SEM (cell line): ENCODE measurements around a stretch of chr2.

DNA sequence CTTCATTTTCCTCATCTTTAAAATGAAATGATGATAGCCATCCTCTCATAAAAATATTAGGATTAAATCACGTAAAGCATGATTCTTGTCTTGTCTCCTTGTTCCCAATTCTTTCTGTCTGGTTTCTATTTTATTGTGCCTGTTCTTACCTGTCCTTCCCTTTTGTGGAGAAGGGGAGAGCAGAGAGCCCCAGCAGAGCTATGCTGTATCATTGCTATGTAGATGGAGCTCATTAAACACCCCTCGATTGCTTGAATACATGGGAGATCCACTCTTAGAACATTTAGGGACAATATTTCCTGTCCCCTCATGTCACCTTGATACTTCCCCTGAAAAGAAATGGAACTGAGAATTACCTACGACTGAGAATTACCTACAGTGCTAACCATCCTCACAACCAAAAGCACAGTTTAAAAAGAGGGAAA is 9.5 kb downstream of the ANKRD44 start:
- PRO-cap: no peak

DNA sequence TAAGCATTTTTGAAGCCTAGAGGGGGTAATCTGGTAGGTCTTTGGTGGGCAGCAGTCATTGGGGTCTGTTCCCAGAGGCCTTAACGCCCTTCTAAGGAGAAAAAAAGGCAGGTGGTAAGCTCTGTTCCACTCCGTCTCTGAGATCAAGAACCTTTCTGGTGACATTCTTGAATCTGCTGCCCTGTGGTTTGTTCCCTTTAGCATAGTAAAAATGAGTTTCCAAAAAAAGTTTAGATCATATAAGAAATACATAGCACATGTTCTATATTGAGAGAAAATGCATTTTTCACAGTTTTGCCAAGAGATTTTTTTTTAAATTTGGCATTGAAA is 3.0 kb downstream of the PLCL1 start:
- PRO-cap: no peak

DNA sequence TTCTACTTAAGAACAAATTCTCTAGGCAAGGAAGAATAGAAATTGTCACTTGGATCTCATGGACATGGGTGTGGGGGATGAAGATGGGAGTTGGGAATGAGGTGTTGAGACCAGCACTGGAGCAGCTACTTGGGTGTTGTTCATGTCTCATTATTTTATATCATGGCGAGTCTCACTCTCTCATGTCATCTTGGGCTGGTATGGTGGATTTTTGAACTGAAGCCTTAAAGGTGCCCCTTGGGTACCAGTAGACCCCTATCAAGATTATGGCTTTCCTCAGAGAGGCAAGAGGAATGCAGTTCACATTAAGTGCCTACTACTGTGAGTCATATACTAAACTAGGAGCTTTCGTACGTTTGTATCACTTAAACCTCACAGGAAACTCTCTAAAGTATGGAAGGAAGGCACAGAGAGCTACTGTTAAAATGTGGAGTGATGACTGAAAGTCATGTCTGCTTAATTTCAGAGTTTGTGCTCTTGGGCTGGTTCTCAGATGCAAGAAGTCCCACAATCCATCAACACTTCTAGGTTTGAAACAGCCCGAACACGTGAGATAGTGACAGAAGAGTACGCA is 4.6 kb downstream of the PLCL1 start:
- PRO-cap: no peak

- PRO-cap: no peak
Observed at GRCh38 chr2:197837865-197838345, 33.5 kb downstream of the PLCL1 start.

- PRO-cap: no peak
Observed at GRCh38 chr2:197869412-197870032, 65.1 kb downstream of the PLCL1 start.

GRCh38 chr2:198103836-198104373 is 299.5 kb downstream of the PLCL1 start:
- PRO-cap: no peak

DNA sequence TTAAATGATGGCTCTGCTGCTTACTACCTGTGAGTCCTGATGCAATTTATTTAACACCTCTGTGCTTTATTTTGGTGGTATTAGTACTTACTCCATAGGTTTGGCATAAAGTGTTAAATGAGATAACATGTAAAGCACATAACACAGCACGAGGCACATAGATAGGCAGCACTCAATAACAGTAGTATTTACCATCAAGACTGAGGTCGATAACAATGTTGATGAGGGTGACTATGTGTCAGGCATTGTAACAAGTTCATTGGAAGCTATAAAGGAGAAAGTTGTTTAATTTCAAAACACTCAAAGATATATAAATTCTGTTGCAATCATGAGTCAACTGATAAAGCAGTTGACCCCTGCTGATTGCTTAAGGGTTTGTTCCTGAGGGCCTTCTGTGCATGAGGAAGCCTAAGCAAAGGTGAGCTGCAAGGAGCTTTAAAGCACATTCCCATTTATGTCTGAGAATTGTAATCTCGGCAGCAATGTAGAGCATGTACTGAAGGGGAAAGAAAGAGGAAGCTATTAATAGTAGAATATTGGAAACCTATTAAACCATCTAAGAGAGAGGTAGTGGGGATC is 760.5 kb downstream of the SATB2 start:
- PRO-cap: no peak

DNA sequence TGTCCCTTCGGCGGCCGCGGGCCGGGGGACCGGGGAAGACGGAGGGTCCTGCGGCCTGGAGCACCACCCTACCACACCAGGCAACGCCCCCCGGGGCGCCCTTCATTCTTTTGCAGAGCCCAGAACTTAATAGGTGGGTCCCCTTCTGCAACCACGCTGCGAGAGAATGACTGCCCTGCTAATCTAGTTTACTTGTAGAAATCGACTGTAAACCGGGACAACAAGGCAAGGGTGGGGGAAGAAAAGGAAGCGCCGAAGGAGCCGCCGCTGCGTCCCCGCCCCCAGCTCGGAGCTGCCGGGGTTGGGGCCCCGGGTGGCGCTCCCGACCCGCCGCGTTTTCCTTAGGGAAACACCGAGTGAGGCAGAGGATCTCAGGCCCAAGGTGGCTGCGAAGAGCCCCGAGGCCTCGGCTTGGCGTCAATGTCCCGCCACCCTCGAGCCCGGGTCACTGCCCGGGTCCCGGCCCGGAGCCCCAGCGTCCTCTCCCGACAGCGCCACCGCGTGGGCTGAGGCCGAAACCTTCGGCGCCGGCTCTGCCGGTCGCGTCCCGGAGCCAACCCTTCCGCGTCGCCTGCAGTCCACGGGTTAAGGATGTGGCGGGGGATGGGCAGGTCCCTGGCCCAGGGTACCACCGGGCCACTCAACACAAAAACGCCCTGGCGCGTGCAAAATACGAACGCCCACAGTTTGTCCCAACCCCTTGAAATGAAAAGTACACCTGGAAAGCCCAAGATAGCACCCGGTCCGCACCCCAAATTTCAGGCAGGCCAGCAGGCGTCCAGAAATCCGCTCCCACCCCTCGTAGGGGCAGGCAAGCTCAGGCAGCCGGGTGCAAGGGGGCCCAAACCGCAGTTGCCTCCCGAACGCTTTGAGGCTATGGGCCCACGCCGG is 5.6 kb upstream of the SATB2 start:
- PRO-cap: no peak

GRCh38 chr2:199467012-199467515 is 9.3 kb upstream of the SATB2 start:
- PRO-cap: no peak

GRCh38 chr2:199470291-199470669 is 12.5 kb upstream of the SATB2 start:
- PRO-cap: no peak

DNA sequence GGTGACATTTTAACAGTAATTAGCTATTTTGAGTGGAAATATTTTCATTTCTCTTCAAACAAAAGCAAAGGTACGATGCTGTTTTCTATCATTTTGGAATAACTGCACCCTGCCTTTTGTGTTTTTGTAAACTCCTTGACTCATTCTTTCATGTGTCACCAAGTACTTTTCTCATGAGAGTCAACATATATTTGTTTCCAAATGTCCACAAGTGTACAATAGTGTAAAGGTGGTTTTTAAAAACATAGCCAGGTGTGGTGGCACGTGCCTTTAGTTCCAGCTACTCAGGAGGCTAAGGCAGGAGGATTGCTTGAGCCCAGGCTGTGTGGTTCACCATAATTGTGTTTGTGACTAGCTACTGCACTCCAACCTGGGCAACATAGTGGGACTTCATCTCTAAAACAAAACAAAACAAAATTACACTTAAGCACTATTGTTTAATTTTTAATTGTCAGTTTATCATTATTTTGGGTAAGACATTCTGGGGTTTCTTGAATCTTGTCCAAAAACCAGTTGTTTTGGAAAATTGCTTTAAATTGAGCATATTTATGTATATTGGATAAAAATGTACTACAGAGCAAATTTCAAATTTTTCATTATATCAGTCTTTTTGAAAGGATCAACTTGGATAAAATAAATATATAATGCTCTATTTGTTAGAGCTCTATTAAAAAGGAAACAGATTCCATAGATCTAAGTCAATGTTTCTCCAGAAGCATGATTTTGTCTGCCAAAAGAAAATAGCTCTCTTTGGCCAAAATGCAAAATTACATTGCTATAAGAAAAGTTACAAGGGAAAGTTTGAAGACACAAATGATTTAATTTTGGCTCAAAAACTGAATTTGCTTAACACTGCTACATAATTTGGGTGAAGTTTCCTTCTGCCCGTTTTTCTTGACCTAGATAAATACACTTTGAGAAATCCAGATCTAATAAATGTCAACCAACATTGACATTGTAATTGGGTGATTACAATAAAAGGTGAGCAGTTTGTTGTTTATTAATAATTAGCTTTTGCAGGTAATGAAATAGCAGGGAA is 15.5 kb downstream of the C2orf69 start:
- PRO-cap: no peak

GRCh38 chr2:200199874-200200434 is 106.5 kb upstream of the SPATS2L start:
- PRO-cap: no peak

DNA sequence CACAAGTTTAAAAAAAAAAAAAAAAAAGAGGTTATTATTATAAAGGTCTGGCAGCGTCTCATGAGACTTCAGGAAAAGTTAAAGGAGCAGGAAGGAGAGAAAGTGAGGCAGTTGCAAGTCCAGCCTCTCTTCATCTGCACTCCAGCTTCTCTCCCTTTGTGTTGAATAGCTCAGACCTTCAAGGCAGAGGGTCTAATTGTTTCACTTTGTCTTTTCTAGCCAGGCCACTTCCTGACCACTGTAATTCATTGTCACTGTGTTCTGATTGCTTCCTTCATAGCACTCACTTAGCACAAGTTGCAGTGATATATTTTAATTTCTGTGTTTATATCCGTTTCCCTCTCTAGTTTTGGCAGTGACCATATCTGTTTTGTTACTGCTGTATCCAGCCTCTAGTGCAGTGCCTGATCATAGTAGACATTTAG is 99.9 kb downstream of the SPATS2L start:
- PRO-cap: no peak

- PRO-cap: no peak
Observed at GRCh38 chr2:200509090-200509568, 739 bp downstream of the KCTD18 start.

- PRO-cap: no peak
Observed at GRCh38 chr2:200600403-200601192, 14.8 kb downstream of the AOX1 start.

- PRO-cap: bidirectional peak, plus-strand start at chr2:200695431, minus-strand start at chr2:200695363; bidirectional peak, plus-strand start at chr2:200695723, minus-strand start at chr2:200695697
Observed at GRCh38 chr2:200695113-200696135, 109.6 kb downstream of the AOX1 start.

- PRO-cap: no peak
Observed at GRCh38 chr2:200705268-200705831, 106.4 kb upstream of the BZW1 start.

DNA sequence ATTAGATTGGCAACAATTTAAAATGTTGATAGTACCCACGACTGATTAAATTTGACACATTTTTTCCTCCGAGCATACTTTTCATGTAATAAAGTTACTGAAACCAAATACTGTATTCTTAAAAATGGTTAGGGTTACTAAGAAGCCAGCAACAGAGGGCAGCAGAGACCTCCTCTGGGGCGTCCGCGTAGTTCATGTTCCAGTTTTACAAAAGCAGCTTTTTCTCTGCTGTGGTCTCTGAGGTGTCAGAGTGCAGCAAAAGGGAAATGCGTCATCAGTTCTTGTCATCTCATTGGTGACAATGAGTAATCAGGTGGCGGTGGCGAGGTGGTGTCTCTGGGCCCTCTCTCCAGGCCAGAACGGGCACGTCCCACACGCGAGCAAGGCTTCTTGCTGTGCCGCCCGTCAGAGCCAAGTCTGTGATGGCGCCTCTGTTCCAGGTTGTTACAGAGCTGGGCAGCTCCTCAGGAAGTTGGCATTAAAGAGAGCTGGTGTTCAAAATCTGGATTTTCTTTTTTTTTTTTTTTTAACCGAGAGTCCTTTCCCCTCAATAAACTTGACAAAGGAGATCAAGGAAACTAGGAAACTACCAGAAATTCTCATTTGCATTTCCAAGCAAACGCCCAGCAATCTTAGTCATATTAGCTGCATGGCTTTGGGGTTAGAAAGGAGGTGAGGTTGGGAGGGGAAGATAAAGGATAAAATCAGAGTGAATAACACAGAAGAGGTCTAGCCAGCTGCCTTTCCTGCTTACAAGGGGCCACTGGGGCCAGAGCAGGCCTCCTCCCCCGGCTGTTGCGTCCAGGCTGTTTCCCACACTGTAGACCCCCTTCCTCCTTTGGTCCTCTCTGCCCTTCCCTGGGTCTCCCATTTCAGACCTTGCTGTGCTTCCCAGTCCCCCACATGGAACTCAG is 98.5 kb upstream of the BZW1 start:
- PRO-cap: bidirectional peak, plus-strand start at position 373 of the sequence, minus-strand start at position 209 of the sequence

GRCh38 chr2:200765363-200766080 is 46.2 kb upstream of the BZW1 start:
- PRO-cap: no peak

DNA sequence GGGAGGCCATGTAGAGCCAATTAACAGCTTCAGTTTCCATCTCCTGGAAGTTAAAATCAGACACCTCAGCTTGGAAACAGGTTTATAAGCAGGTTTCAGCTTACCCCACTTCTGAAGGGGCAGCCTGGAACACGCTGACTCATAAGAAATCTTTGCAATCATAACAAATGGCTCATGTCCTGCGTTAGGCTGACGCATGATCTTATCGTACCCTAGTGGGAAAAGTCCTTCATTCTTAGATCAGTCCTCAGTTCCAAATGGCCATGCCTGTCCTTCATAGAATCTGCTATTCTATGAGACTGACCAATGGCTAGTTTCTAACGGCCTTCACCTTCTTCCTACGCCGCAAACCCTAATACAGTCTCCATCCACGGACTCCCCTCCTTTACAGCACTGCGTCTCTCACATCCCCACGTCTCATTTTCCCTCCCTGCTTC is 24.3 kb upstream of the BZW1 start:
- PRO-cap: no peak